SK-MEL-5 (cell line): Measurements from ENCODE around the genes CKMT2 and XRCC4.

DNA sequence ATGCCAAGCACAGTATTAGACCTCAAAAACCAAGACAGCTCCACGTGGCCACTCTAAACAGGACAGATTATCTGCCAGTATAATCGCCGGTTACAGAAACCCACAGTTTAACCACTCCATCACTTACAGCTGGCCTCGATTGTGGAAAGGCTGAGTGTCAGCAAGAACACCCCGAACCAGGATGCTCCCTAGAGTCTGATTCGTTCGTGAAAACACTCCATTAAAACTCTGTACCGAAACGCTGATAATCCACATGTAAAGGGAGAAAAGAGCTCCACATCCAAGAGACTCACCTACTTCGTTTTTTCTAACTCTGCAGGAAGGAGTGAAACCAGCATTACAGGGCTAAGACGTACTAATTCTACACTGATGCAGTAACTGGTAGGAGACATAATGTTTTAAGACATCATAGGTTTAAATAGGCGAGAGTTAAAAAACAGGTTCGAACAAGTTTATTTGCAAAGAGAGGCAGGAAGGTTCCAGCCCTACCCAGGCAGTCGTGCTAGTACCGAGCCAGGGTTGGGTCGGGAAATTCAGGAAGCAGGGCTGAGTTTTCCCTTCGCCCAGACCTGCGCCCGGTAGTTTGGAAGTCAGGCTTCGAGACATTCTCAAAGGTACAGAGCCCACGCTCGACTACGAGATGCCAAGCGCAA is 933 bp downstream of the SERINC5 start:
RAMPAGE:
- cytosol, long total RNA = no peak
- long total RNA = no peak
- nucleus, long total RNA = no peak

GRCh38 chr5:80641007-80641347 is 13.5 kb upstream of the MSH3 start:
RAMPAGE:
- cytosol, long total RNA = no peak
- long total RNA = no peak
- nucleus, long total RNA = no peak

RAMPAGE:
- cytosol, long total RNA = no peak
- long total RNA = no peak
- nucleus, long total RNA = no peak
These were observed 13.4 kb upstream of the DHFR start for GRCh38 chr5:80668061-80668759.

GRCh38 chr5:80967848-80968397 is 7.8 kb downstream of the RASGRF2 start:
RAMPAGE:
- cytosol, long total RNA = no peak
- long total RNA = no peak
- nucleus, long total RNA = no peak

DNA sequence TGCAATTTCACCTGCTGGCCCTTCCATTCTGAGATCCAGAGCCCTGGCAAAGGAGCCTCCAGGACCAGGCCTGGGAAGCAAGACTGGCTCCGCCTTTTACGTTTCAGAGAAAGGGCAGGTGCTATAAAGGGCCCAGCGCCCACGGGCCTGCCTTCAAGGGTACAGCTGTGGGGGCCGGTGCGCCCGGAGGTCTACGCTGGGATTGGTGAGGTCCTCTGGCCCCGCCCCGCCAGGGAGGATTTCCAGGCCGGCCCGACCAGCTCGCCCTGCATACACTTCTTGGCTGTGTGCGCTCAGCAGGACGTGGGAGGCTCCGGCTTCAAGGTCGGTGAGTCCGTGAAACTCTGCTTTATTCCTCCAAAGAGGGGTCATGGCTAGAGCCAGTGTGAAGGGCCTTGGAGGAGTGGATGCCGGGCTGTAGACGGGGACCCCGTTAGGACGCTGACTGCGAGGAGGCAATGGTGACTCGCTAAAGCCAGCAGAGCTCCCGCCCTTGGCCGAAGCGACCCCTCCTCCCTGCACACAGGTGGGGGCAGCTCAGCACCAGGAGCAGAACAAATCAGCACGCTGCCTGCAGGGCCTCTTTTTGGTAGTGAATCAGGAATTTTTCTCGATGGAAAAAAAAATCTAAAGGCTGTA is at the start of gene CKMT2:
CKMT2 (plus strand) TSS at position 269 of the 639 bp plus-strand sequence.
RAMPAGE:
- cytosol, long total RNA = no peak
- long total RNA = no peak
- nucleus, long total RNA = no peak

GRCh38 chr5:81607995-81608580 is 142.8 kb downstream of the SSBP2 start:
RAMPAGE:
- cytosol, long total RNA = no peak
- long total RNA = no peak
- nucleus, long total RNA = no peak

DNA sequence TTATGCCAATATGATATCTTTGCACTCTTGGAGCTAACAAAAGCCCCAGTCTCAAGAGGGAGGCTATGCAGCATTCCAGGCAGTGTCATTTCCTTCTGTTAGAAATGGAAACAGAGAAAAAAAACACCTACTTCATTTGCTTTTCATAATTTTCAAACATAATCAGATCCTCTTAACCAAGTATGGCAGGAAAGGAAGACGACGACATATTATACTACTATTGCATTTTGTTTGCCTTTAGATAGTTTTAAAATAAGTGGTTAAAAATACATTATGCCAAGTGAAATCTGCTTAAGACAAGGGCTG is 5.3 kb upstream of the SSBP2 start:
RAMPAGE:
- cytosol, long total RNA = no peak
- long total RNA = no peak
- nucleus, long total RNA = no peak

DNA sequence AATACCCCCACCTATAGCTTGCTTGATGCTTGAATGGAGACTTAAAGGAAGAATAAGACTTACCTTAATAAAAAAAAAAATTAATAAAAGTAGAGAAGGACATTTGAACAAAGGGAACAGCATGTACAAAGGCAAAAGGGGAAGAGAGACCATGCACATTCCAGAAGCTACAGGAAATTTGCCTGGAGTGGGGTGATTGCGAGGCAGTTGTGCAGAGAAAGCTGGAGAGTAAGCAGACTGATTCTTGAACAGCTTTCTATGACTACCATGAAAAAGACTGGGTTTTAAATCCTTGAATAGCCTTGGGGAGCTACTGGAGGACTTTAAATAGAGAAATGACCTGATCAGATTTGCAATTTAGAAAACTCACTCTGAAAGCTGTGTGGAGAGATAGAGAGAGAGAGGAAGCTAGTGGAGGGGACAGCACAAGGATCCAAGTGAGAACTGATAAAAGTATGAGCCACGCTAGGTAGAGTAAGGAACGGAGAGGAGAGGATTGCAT is 12.5 kb upstream of the SSBP2 start:
RAMPAGE:
- cytosol, long total RNA = no peak
- long total RNA = no peak
- nucleus, long total RNA = no peak

DNA sequence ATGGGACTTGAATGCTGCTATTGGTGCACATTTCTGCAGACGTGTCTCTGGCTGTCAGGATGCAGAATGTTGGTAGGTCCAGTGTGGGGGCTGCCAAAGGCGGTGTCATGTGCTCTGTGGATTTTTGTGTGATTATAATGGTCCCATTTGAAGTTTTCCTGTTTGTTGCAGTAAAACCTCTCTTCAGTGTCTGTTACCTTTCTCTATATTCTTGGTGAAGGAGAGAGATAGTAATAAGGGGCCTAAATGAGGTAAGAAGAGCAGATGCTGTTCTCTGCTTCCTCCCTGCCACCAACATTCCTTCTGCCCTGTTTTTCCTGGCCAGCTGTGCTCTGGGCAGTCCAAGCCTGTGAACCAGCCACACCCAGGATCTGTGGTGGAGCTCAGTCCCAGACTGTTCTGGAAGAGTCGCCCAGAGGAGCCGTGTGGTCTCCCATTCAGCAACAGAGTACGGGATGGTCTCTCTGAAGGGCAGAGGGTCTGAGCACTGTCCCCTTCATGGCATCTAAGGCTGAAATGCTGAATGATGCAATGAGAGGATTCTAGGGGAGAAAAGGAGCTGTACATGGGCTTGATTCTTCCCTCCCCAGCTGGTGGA is 70.5 kb upstream of the RPS23 start:
RAMPAGE:
- cytosol, long total RNA = no peak
- long total RNA = no peak
- nucleus, long total RNA = no peak

DNA sequence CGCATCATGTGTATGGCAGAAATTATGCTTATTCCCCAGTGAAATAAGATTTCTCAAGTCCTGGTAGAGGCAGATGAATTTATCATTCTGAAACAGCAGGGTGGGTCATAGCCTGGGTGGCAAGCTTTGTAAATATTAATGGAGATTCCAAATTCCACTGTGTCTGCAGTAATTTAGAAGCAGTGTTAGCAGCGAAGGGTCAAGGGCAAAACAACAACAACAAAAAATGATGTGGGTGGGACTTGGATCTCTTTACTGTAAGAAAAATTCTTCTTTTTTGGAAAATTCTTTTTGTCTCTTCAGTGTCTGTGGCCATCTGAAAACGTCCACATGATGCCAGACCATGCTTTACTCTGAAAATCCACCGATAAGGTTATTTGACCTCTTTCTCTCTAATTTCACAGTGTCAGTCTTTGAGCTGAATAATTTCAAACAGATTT is 106.0 kb upstream of the RPS23 start:
RAMPAGE:
- cytosol, long total RNA = no peak
- long total RNA = no peak
- nucleus, long total RNA = no peak

DNA sequence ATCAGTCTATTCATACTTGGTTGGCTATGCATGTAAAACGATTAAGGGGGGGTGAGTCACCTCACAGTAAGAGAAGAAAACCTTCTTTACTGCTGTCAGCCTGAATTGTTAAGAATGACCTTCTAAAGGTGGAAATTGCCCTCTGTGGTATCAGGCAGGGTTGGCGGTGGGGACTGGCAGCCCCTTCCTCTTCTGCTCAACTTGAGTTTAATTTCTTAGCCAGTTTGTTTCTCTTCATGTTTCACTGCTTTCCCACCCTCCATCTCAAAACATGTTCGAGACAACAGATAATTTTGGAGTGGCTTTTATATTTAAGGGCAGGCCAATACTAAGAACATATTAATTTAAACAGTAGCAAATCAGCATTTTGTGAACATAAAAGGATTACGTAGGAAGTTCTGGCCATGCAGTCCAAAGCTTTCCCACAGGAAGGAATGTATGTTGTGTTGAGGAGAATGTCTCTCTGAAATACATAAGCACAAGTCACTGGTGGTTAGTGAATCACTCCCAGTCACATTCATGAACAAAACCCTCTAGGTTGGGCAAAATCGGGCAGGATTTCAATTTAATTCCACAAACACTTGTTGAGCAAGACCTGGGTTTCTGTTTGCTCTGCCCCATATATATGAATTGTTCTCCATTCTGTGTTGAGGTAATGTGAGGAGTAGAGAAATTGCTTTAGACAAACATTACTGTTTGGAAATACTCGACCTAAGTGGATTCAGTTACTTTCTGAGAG is 127.3 kb upstream of the RPS23 start:
RAMPAGE:
- cytosol, long total RNA = no peak
- long total RNA = no peak
- nucleus, long total RNA = no peak

RAMPAGE:
- cytosol, long total RNA = no peak
- long total RNA = no peak
- nucleus, long total RNA = no peak
These were observed 260.9 kb upstream of the RPS23 start for GRCh38 chr5:82539042-82539392.

DNA sequence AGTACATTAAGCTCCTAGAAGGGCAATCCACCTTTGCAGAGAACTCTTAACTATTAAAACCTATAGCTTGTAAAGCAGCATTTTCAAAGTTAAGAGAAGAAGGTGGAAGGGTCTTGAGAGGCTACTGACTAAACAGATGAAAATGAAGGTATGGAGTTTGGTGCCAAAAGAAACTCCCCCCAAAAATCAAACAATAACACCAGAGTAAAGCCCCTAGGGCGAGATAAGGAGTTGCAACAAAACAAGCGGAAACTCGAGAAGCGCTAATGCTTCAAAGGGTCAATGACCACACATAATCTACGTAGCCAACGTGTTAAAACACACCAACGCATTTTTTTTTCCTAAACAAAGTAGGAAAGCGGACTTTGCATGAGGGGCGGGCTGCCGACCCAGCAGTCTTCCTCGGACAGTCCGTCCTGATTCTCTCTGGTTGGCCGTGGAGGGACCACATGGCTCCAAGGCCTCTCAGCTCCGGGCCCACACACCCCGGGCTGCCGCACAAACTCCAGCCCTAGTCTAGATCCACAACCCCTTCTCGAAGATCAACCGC is 371 bp downstream of the TMEM167A start:
RAMPAGE:
- cytosol, long total RNA = no peak
- long total RNA = no peak
- nucleus, long total RNA = no peak

DNA sequence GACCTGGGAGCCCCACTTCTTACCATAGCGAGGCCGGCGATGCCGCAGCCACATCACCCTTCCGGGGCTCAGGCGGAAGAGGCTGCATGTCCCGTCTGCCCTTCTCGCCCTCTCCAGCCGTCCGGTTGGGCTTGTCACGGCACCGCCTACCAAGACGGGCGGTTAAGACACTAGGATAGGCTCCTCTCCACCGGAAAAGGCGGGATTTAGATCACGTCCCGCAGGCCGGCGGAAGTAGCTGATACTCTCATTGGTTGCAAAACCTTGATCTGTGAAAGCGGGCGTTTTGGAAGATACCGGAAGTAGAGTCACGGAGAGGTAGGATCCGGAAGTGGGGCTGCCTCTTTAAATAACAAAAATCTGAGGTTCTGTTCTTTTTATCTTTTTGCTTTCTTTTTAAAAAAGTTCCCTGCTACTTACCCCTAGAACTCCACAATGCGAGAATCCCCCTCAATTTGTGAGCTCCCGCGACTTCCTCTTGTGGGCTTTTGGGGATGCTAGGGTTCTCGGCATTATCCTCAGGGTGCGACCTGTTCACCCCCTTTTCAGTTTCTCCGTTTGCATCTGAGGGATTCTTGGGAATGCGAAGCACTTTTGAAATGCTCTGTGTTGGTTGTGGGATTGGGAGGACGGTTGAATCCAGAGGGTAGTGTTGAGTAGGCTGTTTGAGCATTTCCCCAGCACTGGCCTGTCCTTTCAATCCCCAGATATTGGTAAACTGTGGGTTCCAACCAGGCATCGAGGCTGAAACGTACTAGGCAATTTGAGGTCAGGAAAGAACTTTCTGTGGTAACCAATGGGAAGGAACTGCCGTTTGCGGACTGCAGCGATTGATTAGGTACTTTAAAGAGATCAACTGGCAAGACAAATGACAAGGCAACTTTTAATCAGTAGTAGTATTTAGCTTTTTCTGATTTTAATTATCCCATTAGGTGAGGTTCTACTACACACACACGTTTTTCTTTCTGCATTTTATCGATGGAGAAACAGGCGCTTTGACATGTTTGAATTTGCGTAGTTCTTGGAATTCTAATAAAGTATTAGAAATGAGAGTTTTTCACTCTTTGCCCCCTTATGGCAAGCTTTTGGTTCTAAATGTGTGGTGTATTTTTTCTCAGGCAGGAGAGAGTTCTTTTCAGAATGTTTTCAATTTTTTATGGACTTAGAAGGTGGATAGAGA is at the start of gene XRCC4:
XRCC4 (plus strand) TSS at position 250 of the 1,180 bp plus-strand sequence.
RAMPAGE:
- cytosol, long total RNA = start-site peak on the minus strand centred at position 88 of the sequence, 79 bp wide, 8,299 and 7,939 reads in 2 replicates; start-site peak on the plus strand centred at position 286 of the sequence, 41 bp wide, 882 and 814 reads in 2 replicates
- long total RNA = start-site peak on the minus strand centred at position 86 of the sequence, 68 bp wide, 4,683 and 4,432 reads in 2 replicates; start-site peak on the plus strand centred at position 277 of the sequence, 84 bp wide, 514 and 463 reads in 2 replicates
- nucleus, long total RNA = start-site peak on the minus strand centred at position 83 of the sequence, 74 bp wide, 3,330 and 702 reads in 2 replicates

RAMPAGE:
- cytosol, long total RNA = no peak
- long total RNA = no peak
- nucleus, long total RNA = no peak
These were observed 3.4 kb downstream of the VCAN start for GRCh38 chr5:83474971-83475345.

RAMPAGE:
- cytosol, long total RNA = no peak
- long total RNA = no peak
- nucleus, long total RNA = no peak
These were observed 4.7 kb downstream of the VCAN start for GRCh38 chr5:83476273-83476567.

RAMPAGE:
- cytosol, long total RNA = no peak
- long total RNA = no peak
- nucleus, long total RNA = no peak
These were observed 109.6 kb downstream of the VCAN start for GRCh38 chr5:83580700-83581900.

RAMPAGE:
- cytosol, long total RNA = no peak
- long total RNA = no peak
- nucleus, long total RNA = no peak
These were observed 47.6 kb upstream of the COX7C start for GRCh38 chr5:86570086-86570634.

DNA sequence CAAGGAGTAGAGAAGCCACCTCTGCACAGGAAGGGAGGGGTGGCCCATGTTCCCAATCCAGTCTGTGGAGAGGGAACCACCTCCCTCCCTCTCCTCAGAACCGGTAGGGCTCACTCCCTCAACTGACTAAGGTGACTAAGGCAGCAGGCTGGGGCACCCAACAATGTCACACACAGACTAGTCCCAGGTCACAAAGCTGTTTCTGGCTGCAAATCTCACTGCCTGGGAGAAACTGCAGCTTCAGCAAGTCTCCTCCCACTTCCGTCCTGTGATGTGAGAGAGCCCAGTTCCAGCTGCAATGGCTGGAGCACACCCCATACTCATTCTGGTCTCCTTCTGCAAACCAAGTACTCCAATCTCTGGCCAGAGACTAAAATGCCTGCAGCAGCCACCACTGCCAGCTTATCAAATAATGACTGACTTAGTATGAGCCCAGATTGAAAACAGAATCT is 247.6 kb upstream of the RASA1 start:
RAMPAGE:
- cytosol, long total RNA = no peak
- long total RNA = no peak
- nucleus, long total RNA = no peak

GRCh38 chr5:87337830-87338258 is 70.2 kb downstream of the RASA1 start:
RAMPAGE:
- cytosol, long total RNA = no peak
- long total RNA = no peak
- nucleus, long total RNA = no peak